Ascending aorta (tissue), 1 donor: ENCODE data around the genes POLR3E, NDUFAB1, CHP2 and PRKCB.

- PRO-cap: unidirectional peak, plus-strand start at chr16:22297453
Observed at GRCh38 chr16:22296816-22297557, at the start of gene POLR3E. Gene POLR3E (plus strand): TSS chr16:22297409.

DNA sequence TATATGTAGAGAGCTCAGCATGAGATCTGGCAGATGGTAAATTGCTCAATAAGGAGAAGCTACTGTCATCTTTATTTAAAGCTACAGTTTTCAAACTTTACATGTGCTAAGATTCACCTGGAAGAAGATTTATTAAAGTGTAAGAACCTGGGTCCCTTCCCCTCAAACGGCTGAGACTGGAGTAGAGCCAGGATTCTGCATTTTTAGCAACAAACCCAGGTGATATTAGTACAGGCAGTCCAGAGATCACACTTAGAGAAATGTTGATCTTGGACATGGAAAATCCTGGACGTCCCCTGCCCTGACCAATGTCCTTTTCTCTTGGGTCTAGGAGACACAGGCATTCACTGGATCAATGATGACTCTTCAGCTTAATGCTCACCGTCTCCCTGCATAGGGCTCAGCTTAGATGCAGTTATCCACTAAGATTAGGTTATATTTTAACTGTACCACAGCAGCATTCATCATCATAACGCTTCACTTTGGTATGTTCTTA is 20.4 kb downstream of the CDR2 start:
- PRO-cap: no peak

DNA sequence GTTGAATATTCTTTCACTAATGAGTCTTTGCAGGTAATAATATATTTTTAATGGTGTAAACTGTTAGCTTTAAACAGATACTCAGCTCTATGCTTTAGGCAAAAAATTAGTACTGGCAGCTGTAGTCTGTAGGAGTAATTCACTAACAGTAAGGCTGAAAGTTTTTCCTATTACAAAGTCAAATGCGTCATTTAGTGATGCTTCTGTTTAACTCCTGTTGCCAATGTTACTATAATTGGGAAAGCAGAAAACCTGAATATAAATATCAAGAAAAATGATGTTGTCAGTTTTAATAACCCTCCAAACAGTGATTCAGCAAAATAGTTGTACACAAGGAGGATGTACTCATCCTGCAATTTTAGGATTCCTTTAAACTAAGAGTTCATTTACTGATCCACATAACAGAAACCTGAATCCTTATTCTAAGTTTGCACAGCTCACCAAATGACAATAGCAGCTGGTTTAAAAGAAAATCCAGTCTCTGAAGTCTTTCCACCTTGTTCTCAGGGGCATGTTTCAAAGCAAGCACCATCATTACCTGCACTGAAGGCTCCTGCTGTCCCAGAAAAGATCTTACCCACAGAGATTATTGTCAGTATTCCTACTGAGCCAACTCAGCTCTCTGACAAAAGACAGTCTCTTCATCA is 4.3 kb downstream of the CDR2 start:
- PRO-cap: unidirectional peak, minus-strand start at position 144 of the sequence

GRCh38 chr16:22373633-22374224 is 690 bp downstream of the CDR2 start:
- PRO-cap: no peak

- PRO-cap: no peak
Observed at GRCh38 chr16:23068591-23069020, 80.6 kb downstream of the USP31 start.

- PRO-cap: no peak
Observed at GRCh38 chr16:23119507-23120077, 29.7 kb downstream of the USP31 start.

DNA sequence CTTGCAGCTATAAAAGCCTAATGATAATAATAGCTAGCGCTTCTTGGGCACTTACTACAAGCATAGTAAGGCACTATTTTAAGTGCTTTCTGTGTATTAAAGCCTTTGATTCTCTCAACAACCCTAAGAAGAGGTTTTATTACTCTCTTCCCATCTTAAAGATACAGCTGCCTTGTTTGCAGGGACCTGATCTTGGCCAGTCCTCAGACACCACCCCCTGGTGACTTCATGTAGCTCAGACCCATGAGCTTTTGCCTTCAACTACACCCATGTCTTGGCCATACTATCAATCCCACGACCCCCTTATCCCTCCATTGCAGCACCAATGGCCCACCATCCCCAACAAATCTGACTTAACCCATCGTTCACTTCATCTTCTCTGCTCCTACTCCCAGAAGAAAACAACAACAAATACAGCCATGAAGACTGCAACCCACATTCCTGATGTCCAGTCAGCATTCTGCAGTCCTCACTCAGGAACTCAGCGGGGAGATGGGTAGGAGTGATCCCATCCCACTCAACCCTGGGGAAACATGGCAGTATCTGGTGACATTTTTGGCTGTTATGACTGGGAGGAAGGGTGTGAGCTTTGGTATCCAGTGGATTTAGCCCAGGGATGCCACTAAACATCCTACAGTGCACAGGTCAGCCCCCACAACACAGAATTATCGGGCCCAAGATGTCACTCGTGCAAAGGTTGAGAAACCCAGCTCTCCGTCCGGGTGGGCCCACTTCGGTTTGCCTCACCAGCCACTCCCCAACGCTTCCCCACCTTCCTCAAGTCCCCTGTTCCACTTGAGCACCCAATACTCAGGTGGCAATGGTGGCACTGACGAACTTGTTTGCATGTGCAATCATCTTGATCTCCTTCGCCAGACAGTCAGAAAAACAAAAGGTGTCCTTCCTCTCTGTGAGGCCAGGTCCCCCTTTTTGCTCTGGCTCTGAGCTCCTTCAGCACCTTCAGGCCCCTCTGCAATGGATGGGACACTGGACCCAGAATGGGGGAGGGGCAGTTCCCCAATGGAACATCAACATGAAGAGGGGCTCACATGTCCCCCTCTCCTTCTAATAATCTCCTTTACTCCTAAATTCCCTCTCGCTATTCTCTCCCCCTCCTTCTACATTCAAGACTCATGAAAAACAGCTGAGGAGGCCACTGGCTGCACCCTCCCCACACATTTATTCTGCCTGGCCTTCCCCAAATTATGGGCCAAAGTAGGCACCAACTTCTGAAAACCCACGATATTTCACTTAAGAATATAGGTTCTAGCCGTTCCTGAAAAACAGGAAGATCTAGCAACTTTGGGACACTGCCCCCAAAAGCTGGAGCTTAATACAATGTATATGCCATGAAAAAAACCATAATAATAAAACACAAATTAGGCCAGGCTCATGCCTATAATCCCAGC is 3.8 kb downstream of the GGA2 start:
- PRO-cap: no peak

GRCh38 chr16:23563228-23563982 is 5.9 kb downstream of the UBFD1 start:
- PRO-cap: no peak

GRCh38 chr16:23595435-23596720 is at the start of gene NDUFAB1:
Gene NDUFAB1 (minus strand): TSS chr16:23596316.
- PRO-cap: no peak

DNA sequence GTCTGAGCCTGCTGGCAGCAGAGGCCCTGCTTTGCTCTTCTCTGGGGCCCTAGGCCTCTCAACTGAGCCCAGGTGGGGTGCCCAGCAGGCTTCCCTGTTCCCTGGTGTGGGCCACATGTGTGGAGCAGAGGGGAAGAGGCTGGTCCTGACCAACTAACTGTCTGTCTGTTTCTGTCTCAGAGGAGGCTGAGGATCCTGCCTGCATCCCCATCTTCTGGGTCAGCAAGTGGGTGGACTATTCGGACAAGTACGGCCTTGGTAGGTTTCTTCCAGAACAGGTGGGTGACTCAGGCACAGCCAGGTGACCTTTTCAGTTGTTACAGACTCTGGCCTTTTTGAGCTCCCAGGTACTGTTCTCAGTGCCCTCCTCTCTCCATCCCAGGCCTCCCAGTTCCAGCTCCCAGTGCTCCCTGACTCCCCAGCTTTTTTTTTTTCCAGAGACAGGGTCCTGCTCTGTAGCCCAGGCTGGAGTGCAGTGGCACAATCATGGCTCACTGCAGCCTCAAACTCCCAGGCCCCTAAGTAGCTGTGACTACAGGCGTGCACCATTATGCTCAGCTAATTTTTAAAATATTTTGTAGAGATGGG is 9.9 kb downstream of the PLK1 start:
- PRO-cap: no peak

- PRO-cap: no peak
Observed at GRCh38 chr16:23754462-23755249, at the start of gene CHP2. Gene CHP2 (plus strand): TSS chr16:23755026.

GRCh38 chr16:23758221-23758432 is 3.3 kb downstream of the CHP2 start:
- PRO-cap: no peak

DNA sequence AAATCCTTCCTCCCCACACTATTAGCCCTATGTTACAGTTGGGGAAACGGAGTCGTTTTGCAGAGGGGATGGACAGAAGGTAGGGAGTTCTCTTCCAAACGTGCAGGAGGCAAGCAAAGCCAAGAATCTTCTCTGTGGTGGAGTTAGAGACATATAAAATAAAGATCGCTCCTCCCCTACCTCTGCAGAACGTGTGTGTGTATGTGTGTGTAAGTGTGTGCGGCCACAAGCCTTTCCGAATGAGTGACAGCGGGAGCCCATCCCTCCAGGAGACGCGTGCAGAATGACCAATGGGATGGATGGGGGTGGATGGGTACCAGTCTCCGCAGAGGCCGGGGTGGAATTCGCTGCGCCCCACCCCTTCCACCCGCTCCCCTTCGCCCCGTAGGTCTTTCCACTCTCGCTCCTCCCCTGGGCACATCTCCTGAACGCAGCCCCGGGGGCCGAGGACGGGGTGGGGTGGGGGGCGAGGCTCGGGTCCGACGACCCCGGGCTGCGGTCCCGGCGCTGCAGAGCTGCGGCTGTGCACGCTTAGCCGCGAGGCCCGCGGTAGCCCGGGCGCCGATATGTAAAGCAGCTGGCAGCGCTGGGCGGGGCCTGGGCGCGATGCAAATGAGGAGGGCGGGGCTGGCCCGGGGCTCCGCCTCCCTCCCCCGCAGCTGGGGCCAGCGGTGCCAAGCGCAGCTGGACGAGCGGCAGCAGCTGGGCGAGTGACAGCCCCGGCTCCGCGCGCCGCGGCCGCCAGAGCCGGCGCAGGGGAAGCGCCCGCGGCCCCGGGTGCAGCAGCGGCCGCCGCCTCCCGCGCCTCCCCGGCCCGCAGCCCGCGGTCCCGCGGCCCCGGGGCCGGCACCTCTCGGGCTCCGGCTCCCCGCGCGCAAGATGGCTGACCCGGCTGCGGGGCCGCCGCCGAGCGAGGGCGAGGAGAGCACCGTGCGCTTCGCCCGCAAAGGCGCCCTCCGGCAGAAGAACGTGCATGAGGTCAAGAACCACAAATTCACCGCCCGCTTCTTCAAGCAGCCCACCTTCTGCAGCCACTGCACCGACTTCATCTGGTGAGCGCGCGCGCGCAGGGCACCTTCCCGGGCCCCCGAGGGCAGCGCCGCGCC is at the start of gene PRKCB:
Gene PRKCB, plus strand, starts transcription at position 687 of the 1,106 bp plus-strand sequence.
- PRO-cap: unidirectional peak, plus-strand start at position 677 of the sequence

GRCh38 chr16:23949759-23950446 is 114.1 kb downstream of the PRKCB start:
- PRO-cap: no peak

DNA sequence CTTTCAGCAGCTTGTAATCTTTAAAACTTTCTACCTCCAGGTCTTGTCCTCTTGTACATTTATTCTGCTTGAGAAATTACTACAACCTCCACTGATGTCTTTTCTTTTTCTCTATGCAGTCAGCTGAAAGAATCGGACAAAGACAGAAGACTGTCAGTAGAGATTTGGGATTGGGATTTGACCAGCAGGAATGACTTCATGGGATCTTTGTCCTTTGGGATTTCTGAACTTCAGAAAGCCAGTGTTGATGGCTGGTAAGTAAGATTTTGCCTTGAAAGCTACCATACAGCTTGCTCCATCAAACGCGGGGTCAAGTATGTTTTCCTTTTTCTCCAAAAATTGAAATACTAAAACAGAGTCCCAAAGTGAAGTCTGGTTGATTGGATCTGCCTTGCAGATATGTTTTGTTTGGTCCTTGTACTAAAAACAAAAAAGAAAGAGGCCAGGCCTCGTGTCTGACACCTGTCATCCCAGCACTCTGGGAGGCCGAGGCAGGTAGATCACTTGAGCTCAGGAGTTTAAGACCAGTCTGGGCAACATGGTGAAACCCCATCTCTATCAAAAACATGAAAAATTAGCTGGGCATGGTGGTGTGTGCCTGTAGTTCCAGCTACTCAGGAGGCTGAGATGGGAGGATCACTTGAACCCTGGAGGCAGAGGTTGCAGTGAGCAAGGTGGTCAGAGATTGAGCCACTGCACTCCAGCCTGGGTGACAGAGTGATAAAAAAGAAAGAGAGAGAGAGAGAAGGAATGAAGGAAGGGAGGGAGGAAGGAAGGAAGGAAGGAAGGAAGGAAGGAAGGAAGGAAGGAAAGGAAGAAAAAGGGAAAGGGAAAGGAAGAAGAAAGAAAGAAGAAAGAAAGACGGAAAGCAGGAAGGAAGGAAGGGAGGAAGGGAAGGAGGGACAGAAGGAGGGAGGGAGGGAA is 161.8 kb upstream of the CACNG3 start:
- PRO-cap: no peak

GRCh38 chr16:24217576-24218769 is 38.2 kb upstream of the CACNG3 start:
- PRO-cap: no peak

DNA sequence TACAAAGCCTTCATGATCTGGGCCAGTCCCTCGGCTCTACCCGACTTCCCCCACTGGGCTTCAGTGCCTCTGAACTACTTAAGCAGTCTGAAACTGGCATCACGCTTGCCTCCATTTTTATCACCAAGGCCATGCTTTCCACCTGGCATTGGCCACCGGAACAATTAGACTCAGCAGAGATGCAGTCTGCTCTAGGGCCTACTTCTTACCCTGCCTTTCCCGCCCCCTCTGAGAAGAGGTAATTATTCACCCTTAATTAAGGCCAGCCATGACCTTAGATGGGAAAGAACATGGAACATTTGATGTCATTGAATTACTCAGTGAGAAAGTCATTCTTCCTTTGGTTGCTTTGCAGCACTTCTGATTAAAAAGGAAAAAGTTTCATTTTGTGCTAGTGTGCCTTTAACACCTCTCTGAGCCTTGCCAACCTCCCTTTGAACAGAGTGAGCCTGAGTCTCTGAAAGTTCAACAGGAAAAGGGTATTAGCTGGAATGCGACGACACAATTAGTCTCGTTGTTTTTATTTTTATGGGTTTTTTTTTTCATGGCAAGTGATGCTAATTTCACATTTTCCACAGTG is 60.9 kb upstream of the TNRC6A start:
- PRO-cap: unidirectional peak, minus-strand start at position 230 of the sequence

GRCh38 chr16:24810856-24811497 is 34.8 kb upstream of the SLC5A11 start:
- PRO-cap: no peak

GRCh38 chr16:24919316-24920268 is 73.8 kb downstream of the SLC5A11 start:
- PRO-cap: no peak

GRCh38 chr16:24958020-24959196 is 56.8 kb downstream of the ARHGAP17 start:
- PRO-cap: no peak